ENCODE data around the genes AQP5 and ATF1.

DNA sequence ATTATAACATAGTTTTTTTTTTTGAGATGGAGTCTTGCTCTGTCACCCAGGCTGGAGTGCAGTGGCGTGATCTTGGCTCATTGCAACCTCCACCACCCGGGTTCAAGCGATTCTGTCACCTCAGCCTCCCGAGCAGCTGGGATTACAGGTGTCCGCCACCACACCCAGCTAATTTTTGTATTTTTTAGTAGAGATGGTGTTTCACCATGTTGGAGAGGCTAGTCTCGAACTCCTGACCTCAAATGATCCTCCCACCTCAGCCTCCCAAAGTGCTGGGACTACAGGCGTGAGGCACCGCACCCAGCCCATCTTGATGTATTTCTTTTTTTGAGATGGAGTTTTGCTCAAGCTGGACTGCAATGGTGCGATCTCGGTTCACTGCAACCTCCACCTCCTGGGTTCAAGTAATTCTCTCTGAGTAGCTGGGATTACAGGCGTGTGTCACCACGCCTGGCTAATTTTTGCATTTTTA lies 5.8 kb downstream of the TUBA1A start:
- PRO-cap: no peak
- RAMPAGE, long total RNA, 3 experiments: no peak in any of the 3 experiments

GRCh38 chr12:49189983-49190702 lies 1.3 kb upstream of the TUBA1A start:
- PRO-cap: no peak
- RAMPAGE, long total RNA, 3 experiments: no peak in any of the 3 experiments

DNA sequence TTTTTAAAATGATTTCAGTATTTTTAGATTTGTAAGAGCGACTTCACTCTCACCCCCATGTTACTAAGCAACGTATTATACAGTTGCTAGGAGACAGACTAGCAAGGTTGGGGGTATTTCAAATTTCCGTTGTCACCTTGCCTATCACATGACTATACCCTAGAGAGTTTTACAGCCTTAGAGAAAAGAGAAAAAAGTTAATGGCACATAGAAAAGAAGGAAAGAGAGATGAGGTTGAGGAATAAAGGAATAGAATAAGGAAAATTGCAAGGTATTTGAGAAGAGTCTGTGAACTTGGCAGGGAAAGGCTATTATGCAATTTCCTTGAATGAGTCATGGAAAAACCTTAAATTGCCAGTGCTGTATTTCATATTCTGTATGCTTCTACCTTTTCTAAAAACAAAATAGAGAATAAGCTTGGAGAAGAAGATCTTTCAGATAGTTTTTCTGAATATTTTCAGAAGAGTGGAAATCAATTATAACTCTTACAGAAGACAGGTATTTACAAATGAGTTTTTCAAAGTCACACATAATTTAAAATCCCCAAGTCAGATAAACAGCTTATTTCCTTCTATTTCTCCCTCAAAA lies 12.4 kb upstream of the TUBA1A start:
- PRO-cap: no peak
- RAMPAGE, long total RNA, 3 experiments: no peak in any of the 3 experiments

GRCh38 chr12:49296361-49296642 lies 1.4 kb downstream of the PRPH start:
- PRO-cap: no peak
- RAMPAGE, long total RNA, 3 experiments: no peak in any of the 3 experiments

DNA sequence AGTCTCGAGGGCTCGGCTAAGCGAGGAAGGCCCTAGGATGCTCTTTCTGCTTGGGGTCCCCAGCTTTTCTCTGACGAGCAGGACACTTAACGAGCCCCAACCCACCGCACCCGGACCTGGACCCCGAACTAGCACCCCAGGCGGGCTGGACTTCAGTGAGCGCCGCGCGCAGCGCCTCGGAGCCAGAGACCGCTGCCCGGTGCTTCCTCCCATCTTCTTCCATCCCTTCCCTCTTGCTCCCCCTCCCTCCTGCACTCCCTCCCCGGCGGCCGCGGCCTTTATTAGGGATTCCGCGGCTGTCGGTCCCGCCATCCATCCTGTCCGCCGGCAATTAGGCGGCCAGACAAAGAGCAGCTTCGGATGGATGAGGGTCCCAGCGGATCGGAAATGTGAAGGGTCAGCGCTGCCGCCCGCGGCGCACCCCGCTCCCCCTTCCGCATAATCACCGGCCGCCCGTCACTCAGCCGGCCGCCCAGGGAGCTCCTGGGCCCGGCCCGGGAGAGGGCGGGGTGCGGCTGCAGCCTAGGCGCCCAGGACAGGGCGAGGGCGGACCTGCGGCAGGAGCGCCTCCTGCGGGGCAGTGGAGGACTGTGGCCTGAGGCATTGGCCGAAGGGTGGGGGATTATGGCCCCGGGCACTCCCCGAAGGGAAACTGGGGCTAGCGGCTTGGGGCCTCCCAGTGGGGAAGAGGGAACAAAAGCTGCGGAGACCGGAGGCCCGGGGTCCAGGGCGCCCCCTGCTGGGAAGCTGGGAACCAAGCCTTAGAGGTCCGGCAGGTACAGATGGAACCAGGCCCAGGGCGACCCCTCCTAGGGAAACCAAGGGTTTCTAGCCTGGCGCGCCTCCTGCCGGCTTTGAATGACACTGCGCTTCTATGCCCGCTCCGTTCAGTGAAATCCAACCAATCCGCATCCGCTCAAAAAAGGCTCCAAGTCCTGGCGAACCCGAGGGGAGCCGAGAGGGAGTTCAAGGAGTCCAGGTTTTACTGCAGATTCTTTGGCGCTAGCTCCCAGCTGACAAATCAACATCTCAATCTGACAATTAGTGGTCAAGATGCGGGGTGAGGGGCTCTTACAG lies 4.5 kb upstream of the DNAJC22 start:
- PRO-cap: no peak
- RAMPAGE, long total RNA, 3 experiments: no peak in any of the 3 experiments

GRCh38 chr12:49347277-49348129 lies 815 bp downstream of the DNAJC22 start:
- PRO-cap: no peak
- RAMPAGE, long total RNA, 3 experiments: no peak in any of the 3 experiments

DNA sequence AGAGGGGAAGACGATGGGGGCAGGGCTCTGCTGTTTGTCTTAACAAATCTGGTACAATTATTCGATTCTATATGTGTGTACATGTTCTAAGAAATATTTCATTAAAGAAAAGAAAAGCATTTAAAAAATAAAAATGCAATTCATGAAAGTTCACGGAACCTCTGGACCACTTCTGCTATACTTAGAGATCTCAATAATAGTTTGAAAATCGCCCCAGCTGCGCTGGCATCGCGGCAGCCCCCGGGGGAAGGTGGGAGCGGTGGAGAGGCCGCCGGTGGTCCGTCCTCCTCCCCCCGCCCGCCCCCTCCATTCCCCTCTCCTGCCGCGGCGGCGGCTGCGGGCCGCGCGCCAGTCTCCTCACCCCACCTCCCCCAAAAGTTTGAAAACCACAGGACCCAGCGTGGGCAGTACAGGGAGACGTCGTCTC lies 1.4 kb upstream of the PRPF40B start:
- PRO-cap: no peak
- RAMPAGE, long total RNA, 3 experiments: no peak in any of the 3 experiments

DNA sequence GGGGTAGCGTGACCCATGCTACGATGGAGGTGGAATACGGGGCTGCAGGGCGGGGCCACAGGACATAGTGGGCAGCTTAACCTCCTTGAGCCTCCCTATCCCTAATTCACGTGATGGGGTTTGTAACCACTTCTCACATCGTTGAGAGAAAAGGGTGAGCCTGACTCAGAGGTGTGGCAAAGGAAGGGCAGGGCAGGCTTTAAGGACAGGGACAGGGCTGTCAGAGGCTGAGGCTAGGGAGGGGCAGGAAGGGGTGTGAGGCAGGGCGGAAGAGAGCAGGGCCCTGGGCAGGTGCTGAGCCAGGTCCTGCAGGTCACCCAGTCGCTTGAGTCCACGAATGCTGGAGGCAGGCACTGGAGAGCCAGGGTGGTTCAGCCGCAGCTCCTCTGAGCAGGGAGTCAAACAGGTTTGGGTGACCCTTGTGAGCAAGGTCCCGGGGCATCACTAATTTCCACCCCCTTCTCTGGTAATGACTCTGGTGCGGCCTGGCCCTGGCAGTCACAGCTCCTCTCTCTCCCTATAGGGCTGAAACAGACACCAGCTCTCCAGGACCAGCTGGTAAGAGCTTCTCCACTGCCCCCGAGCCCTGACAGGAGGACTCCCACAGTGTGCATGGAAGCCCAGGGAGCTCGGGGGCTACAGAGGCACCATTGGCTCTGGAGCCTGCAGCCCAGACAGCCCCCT lies 7.5 kb upstream of the AQP2 start:
- PRO-cap: no peak
- RAMPAGE, long total RNA, 3 experiments: no peak in any of the 3 experiments

GRCh38 chr12:49955218-49955622 lies 4.7 kb downstream of the AQP2 start:
- PRO-cap: no peak
- RAMPAGE, long total RNA, 3 experiments: no peak in any of the 3 experiments

DNA sequence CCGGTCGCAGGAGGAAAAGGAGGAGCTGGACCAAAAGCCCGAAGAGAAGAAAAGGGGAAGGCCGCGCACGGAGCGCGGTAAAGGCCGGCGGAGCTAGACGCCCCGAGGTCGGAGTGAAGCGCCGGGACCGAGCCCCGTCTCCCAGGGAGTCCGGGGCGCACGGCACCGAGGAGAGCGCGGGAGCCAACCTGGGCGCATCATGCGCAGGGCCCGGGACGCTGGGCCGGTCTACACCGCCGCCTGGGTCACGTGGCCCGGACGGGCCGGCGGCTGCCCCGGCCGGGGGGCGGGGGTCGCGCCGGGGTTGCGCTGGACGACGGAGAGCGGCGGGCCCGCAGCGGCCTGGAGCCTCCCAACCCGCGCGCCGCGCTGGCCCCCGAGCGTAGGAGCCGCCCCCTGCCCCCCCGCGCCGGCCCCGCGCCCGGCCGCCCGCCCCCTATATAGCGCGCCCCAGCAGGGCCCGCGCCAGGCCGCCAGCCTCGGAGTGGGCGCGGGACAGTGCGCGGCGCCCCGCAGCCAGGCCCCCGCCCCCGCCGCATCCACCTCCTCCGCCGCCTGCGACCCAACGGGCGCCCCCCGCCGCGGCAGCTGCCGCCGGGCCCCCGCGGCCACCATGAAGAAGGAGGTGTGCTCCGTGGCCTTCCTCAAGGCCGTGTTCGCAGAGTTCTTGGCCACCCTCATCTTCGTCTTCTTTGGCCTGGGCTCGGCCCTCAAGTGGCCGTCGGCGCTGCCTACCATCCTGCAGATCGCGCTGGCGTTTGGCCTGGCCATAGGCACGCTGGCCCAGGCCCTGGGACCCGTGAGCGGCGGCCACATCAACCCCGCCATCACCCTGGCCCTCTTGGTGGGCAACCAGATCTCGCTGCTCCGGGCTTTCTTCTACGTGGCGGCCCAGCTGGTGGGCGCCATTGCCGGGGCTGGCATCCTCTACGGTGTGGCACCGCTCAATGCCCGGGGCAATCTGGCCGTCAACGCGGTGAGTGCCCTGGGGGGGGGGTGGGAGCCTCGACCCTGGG lies at the start of gene AQP5:
AQP5 (plus strand) TSS at position 468 of the 1,016 bp plus-strand sequence.
- PRO-cap: no peak
- RAMPAGE, long total RNA, 3 experiments: no peak in any of the 3 experiments

- PRO-cap: no peak
- RAMPAGE, long total RNA, 3 experiments: start-site peak on the plus strand in 1 of 3 experiments, at chr12:50096874-50097309 at its widest, 5 reads per replicate
Observed at GRCh38 chr12:50096638-50097232, 7.1 kb upstream of the GPD1 start.

- PRO-cap: no peak
- RAMPAGE, long total RNA, 3 experiments: no peak in any of the 3 experiments
Observed at GRCh38 chr12:50241944-50242470, 41.3 kb downstream of the LIMA1 start.

- PRO-cap: no peak
- RAMPAGE, long total RNA, 3 experiments: no peak in any of the 3 experiments
Observed at GRCh38 chr12:50246375-50247657, 36.5 kb downstream of the LIMA1 start.

- PRO-cap: no peak
- RAMPAGE, long total RNA, 3 experiments: no peak in any of the 3 experiments
Observed at GRCh38 chr12:50325922-50326406, 42.6 kb upstream of the LIMA1 start.

- PRO-cap: no peak
- RAMPAGE, long total RNA, 3 experiments: no peak in any of the 3 experiments
Observed at GRCh38 chr12:50326582-50327195, 43.4 kb upstream of the LIMA1 start.

DNA sequence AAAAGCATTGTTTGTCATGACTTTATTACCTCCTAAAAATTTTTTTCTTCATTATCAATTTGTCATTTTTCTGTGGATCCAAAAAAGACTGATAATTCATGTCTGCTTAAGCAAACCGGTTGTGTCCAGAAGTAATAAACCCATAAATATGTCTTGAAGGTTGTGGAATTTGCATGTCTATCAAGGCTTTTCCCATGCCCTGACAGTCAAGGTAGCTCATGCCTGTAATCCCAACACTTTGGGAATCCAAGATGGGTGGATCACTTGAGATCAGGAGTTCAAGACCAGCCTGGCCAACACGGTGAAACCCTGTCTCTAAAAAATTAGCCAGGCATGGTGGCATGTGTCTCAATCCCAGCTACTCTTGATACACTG lies 19.9 kb upstream of the DIP2B start:
- PRO-cap: no peak
- RAMPAGE, long total RNA, 3 experiments: no peak in any of the 3 experiments

DNA sequence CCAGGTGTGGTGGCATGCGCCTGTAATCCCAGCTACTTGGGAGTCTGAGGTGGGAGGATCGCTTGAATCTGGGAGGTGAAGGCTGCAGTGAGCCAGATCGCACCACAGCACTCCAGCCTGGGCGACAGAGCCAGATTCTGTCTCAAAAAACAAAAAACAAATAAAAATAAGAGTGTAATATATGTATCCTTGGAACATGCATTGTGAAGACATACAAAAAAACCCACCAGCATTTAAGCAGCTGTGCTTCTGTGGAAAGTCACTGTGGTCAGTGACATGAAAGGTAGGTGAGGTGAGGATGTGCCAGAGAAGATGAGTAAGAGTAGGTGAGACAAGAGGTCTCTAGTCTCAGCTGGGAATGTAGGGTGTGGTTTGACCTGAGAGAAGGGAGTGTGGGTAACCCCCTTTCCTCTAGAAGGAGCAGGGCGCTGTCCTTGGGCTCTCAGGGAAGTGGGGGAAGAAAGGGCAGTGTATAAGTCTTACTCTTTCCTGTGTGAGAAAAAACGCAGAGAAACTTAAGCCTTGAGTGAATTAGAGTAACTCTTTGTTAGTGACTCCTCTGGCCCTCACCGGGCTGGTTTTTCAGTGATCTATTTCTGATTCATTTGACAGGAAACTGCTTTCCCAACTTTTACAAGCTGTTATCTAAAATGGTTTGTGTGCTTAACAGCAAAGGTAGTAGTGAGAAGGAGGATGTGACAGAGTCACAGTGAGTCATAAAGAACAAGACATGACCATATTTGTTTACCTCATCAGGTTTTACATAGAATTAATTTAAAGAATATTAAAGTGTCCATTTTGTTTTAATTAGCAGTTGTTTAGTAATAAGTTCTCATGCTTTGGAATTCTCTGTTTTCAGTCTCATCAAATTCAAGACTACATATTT lies 27.8 kb downstream of the DIP2B start:
- PRO-cap: no peak
- RAMPAGE, long total RNA, 3 experiments: no peak in any of the 3 experiments

DNA sequence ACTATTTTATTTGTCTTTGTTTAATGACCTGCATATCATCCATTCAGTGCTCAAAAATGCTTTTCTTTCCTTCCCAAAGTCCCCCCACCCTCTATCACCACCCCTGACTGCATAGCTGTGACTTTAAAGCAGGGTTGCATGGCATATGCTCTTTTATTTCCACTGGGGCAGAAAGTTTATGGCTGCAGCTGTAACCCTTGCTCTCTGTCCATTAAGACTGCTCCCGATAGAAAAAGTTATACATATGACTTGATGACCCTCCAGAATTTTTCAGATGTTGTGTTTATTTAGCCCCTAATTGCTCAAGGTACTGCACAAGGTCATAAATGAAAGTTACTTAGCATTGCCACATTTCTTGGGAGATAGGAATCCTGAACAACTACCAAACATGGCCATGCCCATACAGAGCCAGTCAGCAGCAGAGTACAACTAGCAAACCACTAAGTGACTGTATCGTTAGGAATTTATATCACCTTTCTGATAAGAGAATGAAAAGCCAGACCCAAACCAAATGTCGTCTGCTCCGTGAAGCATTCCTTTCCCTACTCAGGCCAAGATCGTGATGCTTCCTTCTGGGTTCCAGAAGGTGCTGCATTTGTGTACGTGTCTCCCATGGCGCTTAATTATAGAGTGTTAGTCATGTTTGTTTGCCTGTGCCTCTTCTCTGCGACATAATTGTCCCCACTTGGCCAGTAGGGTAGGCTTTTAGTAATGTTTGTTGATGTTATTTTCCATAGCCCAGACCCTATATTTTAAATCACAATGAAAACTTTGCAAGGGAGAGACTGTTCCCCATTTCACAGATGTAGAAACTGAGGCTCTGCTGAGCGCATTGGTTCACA lies 114.4 kb downstream of the DIP2B start:
- PRO-cap: no peak
- RAMPAGE, long total RNA, 3 experiments: no peak in any of the 3 experiments

GRCh38 chr12:50625130-50625431 lies 120.3 kb downstream of the DIP2B start:
- PRO-cap: no peak
- RAMPAGE, long total RNA, 3 experiments: no peak in any of the 3 experiments

- PRO-cap: bidirectional peak, plus-strand start at chr12:50764104, minus-strand start at chr12:50763927
- RAMPAGE, long total RNA, 3 experiments: start-site peak on the plus strand in 3 of 3 experiments, at chr12:50764054-50764107 at its widest, 39 to 286 reads per replicate
Observed at GRCh38 chr12:50763851-50764756, at the start of gene ATF1. ATF1 (plus strand) TSS chr12:50764101.